ENCODE results near the genes P4HTM, IP6K1 and RBM6.

- PRO-cap: no peak
These were observed 4.2 kb downstream of the PFKFB4 start for GRCh38 chr3:48552048-48553233.

DNA sequence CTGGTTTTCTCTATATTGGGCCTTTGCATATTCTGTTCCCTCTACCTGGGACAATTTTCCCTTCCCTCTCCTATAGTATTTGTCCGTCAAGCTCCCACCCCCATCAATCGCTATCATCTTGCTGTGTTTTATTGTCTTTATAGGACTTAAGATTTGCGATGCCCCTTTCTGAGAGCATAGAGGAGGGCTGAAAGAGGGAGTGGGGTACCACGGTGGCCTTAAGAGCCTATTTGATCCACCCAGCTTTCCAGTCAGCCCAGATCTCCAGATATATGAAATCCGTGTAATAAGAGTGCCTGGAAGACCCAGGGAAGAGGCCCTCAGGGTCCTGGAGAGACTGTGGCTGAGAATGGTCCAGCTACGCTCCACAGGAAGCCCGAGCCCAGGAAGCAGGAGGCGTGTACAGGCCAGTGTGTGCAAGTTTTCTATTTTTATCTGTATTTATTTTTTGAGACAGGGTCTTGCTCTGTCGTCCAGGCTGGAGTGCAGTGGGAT is 827 bp upstream of the NCKIPSD start:
- PRO-cap: no peak

DNA sequence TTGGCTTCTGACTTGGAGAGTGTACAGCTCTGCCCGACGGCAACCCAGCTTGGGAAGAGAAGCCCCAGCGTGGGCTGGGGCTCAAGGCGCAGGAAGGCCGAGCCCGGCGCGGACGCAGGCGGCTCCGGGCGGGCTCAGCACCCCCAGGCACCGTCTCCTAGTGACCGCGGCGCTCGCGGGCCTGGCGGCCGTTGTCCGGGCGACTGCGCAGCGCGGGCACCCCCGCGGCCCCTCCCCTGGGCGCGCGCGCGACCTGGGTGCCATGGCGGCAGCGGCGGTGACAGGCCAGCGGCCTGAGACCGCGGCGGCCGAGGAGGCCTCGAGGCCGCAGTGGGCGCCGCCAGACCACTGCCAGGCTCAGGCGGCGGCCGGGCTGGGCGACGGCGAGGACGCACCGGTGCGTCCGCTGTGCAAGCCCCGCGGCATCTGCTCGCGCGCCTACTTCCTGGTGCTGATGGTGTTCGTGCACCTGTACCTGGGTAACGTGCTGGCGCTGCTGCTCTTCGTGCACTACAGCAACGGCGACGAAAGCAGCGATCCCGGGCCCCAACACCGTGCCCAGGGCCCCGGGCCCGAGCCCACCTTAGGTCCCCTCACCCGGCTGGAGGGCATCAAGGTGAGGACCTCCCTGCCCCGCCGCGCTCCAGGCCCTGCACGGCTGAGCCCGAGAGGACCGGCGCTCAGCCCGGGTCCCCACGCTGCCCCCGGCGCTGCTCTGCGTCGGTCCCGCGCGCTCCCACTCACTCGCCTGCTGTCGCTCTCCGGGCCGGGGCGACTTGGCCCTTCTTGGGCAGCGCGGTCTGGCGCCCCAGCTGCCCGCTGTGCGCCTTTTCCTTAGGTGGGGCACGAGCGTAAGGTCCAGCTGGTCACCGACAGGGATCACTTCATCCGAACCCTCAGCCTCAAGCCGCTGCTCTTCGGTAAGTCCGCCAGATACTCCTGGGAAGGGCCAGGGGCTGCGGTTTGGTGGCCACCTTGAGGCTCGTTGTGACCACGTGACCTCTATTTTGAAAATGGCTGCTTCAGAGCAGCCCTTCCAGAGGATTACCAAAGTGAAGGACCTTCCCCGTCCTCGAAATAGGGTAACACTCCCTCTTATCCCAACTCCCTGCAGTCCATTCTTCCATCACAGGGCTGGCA is at the start of gene P4HTM:
P4HTM (plus strand) TSS at position 247 of the 1,140 bp plus-strand sequence.
- PRO-cap: bidirectional peak, plus-strand start at position 348 of the sequence, minus-strand start at position 159 of the sequence; bidirectional peak, plus-strand start at position 510 of the sequence, minus-strand start at position 428 of the sequence; bidirectional peak, plus-strand start at position 1,011 of the sequence, minus-strand start at position 719 of the sequence

GRCh38 chr3:49020143-49021154 is 1.5 kb upstream of the NDUFAF3 start:
- PRO-cap: bidirectional peak, plus-strand start at chr3:49020782, minus-strand start at chr3:49020540

DNA sequence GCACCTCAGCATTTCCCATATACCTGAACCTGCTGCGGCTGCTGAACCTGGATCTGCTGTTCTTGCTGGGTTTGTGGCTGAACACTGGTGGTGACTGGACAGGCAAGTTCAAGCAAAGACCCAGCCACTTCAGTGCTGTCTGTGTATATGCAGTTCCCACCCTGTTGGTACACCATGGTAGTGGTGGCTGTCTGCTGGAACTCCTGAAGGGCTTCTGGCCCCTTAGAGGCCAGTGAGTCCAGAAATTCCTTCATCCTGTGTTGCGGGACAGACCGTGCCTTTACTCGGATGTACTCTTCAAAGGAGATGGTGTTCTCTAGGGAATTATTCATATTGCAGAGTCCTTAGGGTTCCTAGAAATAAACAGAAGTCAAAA is 17.2 kb downstream of the QRICH1 start:
- PRO-cap: no peak

DNA sequence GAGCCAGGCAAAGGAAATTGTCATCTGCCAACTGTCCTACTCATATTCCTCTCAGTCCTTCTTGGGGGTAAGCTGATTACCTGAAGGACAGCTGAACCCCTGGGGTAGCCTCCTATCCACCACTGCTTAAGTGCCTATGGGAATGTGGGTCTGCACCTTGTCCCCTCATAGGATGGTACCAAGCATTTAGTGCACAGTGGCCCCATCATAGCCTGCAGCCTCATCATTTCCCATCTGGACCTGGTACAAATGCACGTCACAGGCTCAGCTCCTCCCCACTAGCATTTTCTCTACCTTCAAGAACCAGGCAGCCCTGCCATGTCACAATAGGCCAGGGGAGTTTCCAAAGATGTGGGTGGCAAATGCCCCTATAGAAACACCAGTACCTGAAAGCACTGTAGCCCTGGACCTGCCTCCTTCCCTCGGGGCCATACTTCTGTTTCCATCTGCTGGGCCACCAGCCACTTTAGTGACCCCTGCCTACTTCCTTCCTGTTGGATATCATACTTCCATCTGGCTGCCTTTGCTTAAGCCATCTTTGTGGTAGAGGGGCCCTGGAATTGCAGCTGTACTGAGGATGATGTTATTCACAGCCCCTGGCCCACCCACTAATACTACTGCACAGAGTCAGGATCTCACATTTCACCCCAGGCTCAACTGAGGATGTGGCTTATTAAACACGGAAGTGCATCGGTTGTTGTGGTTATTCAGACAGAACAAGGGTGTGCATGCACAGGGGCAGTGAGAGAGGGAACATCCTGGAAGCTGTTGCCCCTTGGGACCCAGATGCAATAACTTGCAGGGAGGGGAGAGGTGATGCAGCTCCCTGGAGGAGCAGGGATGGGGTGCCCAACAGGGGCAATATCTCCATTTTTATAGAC is 3.8 kb downstream of the TCTA start:
- PRO-cap: no peak

DNA sequence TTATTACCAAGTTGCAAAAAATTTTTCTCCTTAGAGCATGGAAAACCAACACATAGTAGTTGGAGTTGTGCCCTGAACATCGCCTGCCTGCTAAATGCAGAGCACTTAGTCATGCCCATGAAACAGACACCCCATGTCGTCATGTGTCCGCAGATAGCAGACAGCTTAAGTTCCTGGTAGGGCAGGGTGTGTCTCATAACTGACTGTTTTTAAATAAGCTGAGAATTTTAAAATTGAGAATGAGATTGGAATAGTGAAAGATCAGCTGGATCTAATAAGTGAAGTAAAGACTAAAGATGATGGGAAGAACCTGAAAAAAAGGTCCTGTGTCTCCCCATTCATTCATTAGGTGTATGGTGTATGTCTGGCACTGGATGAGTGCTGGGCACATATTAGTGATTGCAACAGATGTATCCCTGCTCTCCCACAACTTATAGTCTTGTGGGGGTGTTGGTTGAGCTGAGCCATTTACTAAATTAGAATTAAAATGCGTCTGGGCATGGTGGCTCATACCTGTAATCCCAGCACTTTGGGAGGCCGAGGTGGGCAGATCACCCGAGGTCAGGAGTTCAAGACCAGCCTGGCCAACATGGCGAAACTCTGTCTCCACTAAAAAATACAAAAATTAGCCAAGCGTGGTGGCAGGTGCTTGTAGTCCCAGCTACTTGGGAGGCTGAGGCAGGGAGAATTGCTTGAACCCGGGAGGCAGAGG is 31.1 kb downstream of the DAG1 start:
- PRO-cap: no peak

DNA sequence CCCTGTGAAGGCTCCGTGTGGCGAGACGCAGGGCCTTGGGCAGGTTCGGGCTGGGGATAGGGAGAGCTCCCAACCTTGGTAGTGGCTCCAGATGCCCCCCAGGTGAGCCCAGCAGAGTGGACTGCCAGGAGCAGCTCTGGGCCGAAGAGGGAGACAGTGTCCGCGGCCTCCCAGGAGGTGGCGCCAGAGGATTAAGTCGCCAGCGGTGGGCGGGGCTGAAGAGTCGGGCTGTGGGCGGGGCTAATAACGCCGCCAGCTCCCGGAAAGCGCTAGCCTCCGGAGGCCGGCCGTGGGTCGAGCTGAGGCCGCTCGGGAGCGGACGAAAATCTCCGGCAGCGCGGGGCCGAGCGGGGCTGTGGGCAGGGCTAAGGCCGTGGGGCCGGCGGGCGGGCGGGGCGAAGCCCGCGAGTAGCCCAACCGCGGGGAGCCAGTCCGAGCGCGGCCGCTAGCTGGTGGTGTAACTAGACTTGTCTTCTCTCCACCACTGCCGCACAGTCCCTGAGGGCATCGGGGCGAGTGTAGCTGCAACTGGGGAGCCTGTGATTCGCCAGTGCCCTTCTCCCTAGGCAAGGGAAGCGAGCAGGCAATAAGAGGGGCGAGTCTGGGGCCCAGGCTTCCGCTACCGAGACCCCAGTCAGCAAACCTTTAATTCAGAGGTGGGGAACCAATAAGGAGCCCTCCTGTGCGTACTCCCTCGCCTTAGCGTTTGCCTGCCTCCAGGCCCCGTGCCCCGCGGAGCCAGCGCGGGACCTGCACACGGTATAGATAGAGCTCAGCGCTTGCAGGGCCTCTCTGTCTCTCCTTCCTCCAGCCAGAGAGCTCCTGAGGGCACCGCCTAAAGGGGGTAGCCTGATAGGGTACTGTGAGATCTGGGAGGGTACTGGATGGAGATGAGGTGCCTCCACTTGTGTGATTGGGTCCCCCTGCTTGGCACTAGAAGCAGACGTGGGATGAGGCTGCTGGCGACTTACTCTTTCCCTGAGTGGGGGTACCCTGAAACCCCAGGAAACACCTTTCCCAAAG is 14.3 kb upstream of the BSN start:
- PRO-cap: bidirectional peak, plus-strand start at position 430 of the sequence, minus-strand start at position 123 of the sequence; bidirectional peak, plus-strand start at position 492 of the sequence, minus-strand start at position 504 of the sequence

GRCh38 chr3:49675863-49676337 is 1.7 kb downstream of the APEH start:
- PRO-cap: no peak

DNA sequence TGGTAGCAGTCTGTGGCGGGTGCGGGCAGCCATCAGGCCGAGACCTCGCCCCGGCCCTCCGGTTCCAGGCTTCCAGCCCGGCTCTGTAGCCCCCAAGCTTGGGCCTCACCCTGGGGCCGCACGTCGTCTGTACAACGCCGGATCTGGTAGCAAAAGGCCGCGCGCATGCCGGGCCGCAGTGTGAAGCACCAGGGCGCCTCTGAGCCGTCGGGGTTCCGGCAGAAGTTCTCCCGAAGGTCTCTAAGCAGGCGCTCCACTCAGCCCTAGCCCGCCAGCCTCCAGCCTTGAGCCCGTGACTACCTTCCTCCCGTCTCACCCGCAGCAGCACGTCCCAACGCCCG is 3.4 kb downstream of the MST1 start:
- PRO-cap: no peak

GRCh38 chr3:49723189-49723664 is 524 bp downstream of the GMPPB start:
- PRO-cap: unidirectional peak, plus-strand start at chr3:49723507

DNA sequence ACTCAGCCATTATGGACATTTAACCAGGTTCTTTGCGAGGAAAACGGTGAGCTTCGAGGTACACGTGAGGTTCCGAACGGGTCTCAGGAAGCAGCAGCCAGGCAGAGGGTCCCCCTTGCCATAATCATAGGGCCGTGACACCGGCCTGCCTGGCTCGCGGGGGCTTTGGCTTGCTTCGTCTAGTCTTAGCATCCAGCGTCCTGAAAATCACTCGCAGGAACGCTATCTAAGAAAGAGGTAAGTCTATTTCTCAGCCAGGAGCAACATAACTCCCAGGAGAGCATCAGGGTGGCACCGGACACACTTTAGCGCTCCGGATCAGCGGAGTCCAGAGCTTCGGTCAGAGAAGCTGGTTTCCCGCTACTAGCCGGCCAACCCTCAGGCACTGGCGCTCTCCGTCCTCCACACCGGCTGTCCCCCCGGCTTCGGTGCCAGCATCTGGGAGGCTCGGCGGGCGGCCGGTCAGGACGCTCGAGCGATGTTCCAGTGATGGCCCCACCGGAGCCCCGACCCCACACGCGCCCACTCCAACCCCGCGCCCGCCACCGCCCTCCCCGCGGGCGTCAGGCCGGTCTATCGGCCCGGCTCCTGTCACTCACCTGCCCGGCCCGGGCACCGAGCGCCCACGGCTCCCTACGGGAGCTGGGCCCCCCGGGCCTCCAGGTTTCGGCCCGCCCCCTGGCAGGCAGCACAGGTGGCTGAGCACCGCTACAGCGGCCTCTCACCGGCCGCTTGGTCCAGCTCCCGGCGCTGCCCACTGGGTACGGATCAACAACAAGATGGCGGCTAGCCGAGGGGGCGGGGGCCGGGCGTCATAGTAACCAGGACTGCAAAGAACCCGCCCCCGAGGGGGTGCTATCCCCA is at the start of gene IP6K1:
IP6K1 (minus strand) TSS at position 788 of the 864 bp plus-strand sequence.
- PRO-cap: bidirectional peak, plus-strand start outside the sequence, minus-strand start at position 734 of the sequence

DNA sequence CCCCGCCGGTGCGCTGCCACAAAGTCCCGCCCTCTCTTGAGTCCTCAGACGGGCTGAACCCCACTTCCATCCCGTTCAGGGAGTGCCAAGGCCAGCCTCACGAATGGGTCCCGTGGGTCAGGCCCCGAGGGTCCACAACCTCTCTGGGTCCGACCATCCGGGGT is 401 bp upstream of the INKA1 start:
- PRO-cap: bidirectional peak, plus-strand start at position 63 of the sequence, minus-strand start outside the sequence

DNA sequence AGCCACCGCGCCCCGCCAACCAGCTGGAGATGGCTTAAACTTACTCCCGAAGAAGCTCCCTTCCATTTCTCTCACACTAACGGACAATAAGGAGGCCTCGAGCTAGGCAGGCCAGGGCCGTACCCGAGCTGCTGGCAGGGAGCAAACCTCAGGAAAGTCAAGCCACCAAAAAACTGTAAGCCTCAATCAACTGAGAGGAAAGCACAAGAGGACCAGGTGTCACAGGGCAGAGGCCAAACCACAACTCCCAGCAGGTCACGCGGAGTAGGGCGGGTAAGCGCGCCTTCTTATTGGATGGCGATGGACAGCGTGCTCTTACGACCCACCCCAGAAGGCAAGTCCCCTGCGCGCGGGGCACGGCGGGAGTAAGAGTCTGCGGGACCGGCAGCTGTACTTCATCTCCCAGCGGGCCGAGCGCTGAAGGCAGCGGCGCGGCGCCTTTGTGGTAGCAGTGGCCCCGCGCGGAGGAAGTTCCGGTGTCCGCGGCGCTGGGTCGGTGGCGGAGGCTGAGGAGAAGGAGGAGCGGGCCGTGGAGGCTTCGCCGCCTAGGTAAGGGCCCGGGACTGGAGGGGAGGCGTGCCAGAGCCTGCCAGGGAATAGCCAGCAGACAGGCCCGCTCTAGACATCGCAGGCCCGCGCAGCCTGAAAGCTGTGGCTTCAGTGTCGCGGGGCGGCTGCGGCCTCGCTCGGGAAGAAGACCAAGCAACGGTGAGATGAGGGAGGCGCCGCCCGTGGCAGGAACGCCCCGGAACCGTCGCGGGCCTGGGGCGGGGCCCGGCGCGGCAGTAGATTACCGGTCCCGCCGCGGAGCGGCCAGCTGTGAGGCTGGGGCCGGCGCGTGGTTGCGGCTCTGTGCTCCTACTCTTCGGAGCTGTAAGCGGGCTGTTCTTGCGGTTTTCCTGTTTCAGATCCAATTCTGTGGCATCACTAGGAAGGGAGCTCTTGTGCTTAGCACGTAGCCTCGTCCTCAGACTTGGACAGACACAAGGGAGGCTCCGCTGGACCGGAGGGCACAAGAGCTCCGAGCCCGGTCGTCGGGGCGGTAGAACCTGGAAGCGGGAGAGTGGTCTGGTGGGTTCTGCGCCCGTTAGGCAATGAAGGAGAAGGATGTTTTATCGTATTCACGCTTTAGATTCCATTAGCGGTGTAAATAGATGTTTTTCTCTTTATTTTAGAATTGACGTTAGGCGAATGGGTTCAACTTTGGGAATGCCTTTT is at the start of gene RBM6:
RBM6 (plus strand) TSS at position 474 of the 1,218 bp plus-strand sequence.
- PRO-cap: bidirectional peak, plus-strand start at position 473 of the sequence, minus-strand start at position 242 of the sequence; bidirectional peak, plus-strand start at position 820 of the sequence, minus-strand start at position 697 of the sequence

- PRO-cap: no peak
These were observed 26.9 kb upstream of the RBM5 start for GRCh38 chr3:50061721-50062258.

- PRO-cap: bidirectional peak, plus-strand start at chr3:50089483, minus-strand start at chr3:50089388; bidirectional peak, plus-strand start at chr3:50089530, minus-strand start at chr3:50089547
These were observed 685 bp downstream of the RBM5 start for GRCh38 chr3:50089105-50090102.

DNA sequence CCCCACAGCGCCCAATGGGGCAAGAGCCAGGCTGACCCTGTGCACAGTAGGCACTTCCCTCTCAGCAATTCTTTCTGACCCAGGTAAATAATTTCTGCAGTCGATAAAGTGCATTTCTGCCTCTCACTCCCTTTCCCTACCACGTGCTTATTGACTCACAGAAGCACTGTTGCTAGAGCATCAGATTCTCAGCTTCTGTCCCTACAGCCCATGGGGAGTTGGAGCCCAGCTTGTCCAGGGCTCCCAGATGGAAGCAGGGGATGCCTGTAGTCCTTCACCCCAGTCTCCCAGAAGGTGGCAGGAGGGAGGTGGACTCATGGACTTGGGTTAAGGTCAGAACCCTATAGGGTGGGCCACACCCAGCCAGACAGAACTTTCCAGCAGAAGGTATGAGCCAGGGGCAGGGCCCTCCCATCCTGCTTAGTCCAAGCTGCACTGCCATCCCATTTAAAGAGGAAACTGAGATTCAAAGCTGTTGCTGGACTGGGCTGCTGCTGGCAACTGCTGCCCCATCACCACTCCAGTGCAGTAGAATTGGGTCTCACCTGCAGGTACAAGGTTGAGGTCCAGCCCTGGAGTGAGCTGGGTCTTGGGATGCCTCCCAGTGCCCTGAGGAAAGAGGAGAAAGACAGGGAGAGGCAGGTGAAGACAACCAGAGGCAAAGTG is 33.0 kb upstream of the SEMA3F start:
- PRO-cap: no peak

GRCh38 chr3:50170549-50171243 is 15.6 kb downstream of the SEMA3F start:
- PRO-cap: no peak

GRCh38 chr3:50195318-50196257 is 4.2 kb downstream of the GNAT1 start:
- PRO-cap: no peak

DNA sequence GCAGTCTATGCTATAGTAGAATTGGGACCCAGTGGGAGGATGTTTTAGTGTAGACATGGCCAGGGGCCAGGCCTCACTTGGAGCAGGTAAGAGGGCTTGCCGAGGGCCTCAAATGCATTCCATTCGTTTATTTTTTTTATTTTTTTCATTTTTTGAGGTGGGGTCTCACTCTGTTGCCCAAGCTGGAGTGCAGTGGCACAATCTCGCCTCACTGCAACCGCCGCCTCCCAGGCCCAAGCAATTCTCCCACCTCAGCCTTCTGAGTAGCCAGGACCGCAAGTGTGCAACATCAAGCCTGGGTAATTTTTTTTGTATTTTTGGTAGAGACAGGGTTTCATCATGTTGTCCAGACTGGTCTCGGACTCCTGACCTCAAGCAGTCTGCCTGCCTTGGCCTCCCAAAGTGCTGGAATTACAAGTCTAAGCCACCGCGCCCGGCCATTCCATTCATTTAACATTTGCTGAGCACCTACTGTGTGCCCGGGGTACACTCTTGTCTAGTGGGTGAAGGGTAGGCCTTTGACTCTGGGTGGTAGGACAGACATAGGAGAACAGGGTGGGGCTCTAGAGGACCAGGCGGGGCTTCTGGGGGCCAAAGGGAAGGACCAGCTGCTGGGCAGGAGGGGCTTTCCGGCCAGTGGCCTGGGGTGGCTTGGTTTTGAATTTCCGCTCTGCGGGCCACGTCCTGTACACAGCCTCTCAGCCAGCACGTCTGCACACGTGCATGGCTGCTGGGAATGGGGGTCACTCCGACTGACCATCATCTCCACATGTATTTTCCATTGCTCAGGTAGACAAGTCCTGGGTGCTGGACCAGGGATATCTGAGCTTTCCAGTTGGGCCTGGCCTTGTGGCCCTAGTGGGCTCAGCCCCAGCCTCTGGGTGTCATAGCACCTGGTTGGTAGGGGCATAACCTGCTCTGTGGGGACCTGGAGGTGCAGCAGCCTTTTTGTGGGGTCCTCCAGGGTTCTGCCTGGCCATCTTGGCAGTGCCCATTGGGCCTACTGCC is 2.4 kb downstream of the SLC38A3 start:
- PRO-cap: no peak